ENCODE results near the genes ARHGAP31 and FBXO40.

GRCh38 chr3:119294306-119294911, at the start of gene ARHGAP31:
Gene ARHGAP31, plus strand, starts transcription at chr3:119294383.
- RRBS, 2 experiments = under 1 to 6% methylated on average over 19 to 21 of the region's 45 CpGs

DNA sequence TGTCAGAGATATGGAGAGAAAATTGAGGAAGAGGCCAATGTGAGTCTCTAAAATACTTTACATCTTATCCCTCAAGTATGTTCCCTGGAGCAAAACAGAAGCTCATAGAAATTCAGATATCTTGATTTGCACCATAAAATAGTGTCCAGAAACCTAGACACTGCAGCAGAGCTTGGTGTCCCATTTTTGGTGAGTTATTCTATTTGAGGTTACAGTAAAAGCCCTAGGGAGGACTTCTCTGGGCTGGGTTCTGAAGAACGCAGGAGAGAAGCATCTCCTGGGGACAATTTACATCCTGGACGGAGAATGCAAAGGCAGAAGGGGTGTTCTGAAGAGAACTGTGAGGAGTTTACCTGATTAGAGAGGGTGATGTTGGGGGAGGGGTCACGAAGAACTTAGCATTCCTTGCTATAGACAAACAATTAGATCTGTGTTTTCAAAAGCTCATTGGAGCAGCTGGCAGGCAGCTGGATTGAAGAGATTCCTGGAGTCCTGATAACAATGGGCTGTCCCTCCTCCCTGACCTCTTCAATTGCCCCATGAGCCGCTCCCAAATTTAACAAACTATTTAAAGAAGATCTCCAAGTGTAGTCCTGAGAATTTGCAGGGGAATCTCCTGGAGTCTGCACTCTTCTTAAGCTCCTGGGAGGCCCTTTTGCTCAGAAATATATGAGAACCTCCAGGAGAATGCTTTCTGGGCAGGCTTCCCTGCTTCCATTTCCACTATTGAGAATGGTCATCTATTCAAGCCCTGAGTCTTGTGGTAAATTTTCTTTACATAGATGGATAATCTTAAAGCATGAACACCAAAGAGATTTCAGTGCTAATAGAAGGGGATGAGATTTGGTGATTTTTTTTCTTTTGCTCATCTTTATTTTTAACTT, 55.2 kb downstream of the ARHGAP31 start:
- RRBS, 2 experiments = no CpG with 5 or more reads among the region's 4 CpGs

DNA sequence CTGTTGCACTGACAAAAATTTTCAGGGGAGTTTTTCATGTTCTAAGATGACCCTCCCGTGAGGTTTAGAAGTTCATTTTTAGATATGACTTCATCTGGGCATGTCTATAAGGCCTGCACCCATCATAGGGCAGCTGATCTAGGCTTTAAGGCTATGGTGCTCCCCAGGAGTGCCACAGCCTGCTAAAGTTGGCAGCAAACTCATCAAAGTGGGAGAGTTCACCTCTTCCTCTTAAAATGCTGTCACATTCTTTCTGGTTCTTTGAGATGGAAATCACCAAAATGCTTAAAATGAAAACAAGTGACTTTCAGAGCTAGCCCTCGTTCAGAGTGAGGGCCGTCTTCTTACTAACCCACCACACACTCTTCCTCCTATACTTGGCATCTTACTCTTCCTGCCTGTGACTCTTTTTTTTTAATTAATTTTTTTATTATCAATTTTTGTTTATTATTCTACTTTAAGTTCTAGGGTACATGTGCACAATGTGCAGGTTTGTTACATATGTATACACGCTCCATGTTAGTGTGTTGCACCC, 3.4 kb upstream of the CD80 start:
- RRBS, 2 experiments = no CpG with 5 or more reads among the region's 4 CpGs

GRCh38 chr3:119630084-119631169, 30.0 kb downstream of the POPDC2 start:
- RRBS, 2 experiments = no CpG with 5 or more reads among the region's 15 CpGs

DNA sequence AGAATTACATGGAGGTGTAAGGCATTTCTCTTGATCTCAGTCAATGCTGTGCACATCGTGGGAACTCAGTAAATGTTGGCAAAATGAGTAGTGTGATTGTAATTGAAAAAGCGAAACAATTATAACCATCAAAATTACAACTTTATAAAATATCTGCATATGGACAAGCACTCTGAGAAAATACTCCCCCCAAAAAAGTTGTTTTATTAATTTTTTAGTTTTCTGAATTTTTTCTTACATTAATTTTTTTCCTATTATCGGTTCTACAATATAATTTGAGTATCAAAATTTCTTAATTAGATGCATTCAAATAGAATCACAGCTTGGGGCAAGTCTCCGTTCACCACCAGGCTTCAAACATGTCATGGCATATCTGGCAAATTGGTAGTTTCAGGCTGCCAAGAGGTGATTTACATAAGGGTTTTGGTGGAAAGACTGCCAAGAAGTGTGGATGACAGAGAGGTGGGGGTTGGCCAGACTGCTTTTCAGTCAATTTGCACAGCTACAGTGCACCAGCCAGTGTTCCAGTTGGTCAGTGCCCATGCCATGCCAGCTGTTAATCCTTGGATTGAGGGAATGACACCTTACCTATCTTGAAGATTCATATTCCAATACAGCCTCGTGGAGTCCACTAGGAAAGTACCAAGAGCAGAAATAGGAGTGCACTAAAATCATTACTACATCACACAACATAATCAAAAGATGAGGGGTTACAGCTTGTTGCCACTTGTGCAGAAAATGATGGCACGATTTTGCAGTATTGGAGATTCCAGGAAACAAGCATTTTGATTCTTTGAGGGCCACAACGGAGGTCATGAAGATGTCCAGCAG, 8.4 kb upstream of the GSK3B start:
- RRBS, 2 experiments = no CpG with 5 or more reads among the region's 7 CpGs

DNA sequence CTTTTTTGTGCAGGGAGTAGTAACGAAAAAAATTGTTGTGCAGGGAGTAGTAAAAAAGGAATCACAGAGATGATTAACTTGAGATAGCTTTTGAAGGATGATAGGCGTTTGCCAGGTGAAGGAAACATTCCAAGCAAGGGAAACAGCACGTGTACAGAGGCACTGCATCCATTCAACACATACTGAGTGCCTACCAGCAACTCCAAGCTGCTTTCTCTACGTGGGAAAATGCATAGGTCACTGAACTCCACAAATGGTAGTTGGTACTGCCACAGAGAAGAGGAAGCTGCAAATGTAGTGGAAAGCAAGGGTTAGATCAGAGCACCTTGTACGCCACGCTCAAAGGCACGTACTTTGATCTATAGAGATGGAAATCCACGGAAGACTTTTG, 1.1 kb downstream of the LRRC58 start:
- RRBS, 2 experiments = no CpG with 5 or more reads among the region's 8 CpGs

GRCh38 chr3:120387753-120388089, 38.6 kb upstream of the LRRC58 start:
- RRBS, 2 experiments = no CpG with 5 or more reads among the region's 10 CpGs

- RRBS, 2 experiments = no CpG with 5 or more reads among the region's 1 CpG
These were observed 48.2 kb upstream of the FSTL1 start for GRCh38 chr3:120498939-120499437.

DNA sequence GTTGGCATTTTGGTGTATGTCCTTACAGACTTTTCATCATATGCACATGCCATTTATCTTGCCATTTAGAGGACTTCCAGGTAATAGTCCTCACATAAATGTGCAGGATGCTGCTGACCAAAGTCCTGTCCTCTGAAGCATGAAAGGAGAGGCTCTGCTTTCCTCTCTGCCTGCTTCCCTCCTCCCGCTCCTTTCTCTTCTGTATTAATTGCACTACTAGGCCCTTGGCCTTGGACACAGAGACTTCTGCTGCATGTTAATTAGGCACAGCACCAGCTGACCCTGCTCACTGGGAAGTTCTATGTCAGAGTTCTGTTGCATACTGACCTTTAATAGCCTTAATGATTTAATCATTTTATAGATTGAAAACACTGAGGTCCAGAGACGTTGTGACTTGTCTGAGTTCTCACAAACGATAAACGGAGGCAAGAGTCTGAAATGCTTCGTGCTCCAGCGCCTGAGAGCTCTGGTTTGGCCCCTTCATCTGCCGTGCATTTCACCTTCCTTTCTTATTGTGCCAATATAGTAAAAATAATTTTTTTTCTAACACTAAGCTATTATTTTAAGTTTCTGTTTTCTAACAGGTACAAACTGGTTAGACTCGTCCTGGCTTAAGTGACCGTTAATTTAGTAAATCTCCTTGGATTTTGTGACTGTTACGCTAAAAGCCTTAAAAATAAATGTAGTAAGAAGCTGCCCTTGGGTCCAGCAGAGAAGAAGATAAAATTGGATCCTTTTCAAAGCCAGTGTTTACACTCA, 29.4 kb upstream of the NDUFB4 start:
- RRBS, 2 experiments = no CpG with 5 or more reads among the region's 10 CpGs

- RRBS, 2 experiments = no CpG with 5 or more reads among the region's 7 CpGs
These were observed 19.6 kb downstream of the NDUFB4 start for GRCh38 chr3:120615718-120616189.

GRCh38 chr3:120642204-120642959, 39.7 kb downstream of the HGD start:
- RRBS, 2 experiments = no CpG with 5 or more reads among the region's 7 CpGs

GRCh38 chr3:121592809-121593857, at the start of gene FBXO40:
Gene FBXO40, plus strand, starts transcription at chr3:121593379.
- RRBS, 2 experiments = no CpG with 5 or more reads among the region's 11 CpGs

- RRBS, 2 experiments = no CpG with 5 or more reads among the region's 7 CpGs
These were observed 31.3 kb downstream of the FBXO40 start for GRCh38 chr3:121624496-121624886.

DNA sequence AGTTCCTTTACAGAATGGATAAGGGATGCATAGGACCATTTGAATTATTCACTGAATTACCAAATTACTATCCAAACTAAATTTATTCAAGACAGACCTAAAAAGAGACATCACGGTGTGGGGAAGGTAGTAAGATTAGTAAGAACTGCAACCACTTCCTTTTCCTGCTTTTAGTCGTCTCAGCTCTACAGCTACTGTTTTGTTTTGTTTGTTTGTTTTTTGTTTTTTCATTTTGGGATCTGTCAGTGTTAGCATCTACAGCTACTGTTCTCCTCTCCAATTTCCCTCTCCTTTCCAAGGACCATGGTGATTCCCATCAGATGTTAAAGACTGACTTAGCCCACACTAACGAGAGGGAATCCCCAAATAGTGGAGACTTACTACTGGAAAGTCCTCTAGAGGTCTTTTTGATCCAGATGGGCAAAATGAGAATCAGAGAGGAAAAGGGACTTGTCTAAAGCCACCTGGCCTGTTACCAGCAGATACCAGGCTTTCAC, 6.1 kb downstream of the HCLS1 start:
- RRBS, 2 experiments = no CpG with 5 or more reads among the region's 3 CpGs

- RRBS, 2 experiments = no CpG with 5 or more reads among the region's 6 CpGs
These were observed 31.2 kb upstream of the HCLS1 start for GRCh38 chr3:121691633-121692545.

DNA sequence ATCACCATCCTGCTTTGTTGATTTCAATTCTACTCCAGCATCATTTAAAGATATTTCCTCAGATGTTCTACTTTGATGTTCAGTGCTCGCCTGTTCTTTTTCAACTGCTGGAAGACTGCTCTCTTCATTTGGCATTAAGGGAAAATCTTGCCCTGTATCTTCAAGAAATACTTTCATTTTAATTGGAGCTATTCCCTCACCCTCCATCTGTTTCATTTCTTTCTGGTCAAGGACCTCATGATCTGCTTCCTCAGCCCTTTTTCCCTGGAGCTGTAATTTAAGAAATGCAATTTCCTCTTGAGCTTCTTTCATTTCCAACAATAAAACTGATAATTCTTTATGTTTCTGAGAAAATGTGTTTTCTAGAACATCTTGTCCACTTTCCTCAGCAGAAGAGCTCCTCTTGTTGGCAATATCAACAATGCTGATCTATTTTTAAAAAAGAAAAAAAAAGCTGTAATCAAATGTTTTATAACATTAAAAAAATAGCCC, 37.8 kb upstream of the HCLS1 start:
- RRBS, 2 experiments = no CpG with 5 or more reads among the region's 1 CpG

GRCh38 chr3:121793213-121793657, 41.6 kb downstream of the IQCB1 start:
- RRBS, 2 experiments = no CpG with 5 or more reads among the region's 5 CpGs

GRCh38 chr3:121836034-121836404, 1.0 kb downstream of the EAF2 start:
- RRBS, 2 experiments = no CpG with 5 or more reads among the region's 4 CpGs

DNA sequence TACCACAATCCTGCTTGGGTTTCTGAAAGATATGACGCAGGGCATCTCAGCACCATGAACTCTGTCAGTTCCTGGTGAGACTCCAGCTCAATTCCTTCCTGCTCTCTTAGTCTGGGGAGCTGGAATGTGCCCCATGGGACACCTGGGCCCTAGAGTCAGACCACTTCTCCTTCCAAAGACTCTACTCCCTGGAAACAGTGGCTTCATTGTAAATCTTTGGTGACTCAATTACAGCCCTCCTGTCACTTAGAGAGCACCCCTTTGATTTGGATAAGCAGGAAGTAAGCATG, 50.5 kb downstream of the CD86 start:
- RRBS, 2 experiments = no CpG with 5 or more reads among the region's 1 CpG

DNA sequence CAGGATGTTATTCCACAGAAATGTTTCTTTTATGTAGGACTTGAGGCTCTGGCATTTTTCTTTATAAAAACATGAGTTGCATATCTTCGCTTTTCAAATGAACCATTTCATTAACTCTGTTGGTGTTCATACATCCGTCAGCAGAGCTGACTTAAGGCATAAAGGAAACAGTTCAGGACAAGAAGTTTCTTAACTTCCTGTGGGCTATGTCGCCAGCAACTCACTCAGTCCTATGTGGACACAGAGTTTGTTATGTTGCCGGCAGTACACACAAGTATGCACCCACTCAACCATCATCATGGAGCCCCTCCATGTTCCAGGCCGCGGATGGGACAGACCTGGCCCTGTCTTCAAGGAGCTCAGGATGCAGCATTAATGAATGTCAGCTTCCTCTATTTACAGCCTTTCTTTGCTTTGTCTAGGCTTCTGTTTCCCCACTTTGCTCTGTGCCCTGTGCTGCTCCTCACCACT, 64.0 kb downstream of the CASR start:
- RRBS, 2 experiments = no CpG with 5 or more reads among the region's 6 CpGs

Measured in Panc1 (cell line).